Foreskin fibroblast (primary cell): ENCODE data around the gene TMEM242.

- RRBS = no CpG with 5 or more reads among the region's 13 CpGs
Observed at GRCh38 chr6:155106615-155107402, 111.7 kb downstream of the TIAM2 start.

- RRBS = no CpG with 5 or more reads among the region's 13 CpGs
Observed at GRCh38 chr6:155126892-155127682, 132.0 kb downstream of the TIAM2 start.

DNA sequence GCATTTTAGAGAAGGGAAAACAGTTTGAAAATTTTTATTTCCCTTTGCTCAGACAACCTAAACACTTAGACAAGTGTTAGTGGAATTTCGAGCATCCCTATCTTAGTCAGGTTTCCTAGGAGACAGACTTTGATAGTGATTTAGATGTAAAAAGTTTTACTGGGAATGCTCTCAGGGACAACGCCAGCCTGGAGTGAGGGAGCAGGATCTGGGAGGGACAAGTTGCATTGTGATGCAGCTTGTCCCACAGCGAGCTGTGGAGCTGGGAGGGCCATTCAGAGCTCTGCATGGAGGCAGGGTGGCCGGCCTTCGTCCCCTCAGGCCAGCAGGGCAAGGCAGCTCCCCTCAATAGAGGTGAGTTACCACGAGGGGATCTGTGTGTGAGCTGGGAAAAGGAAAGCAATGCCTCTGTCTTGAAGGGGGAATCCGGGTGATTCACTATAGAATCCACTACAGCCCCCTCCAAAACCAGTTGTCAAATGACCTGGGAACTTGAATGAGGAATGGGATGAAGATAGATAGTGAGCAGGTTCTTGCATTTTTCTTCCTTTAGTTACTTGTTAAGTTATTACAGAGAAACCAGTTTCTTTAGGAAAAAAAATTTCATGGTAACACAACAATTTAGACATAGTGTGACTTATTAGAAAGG lies 114.8 kb upstream of the CLDN20 start:
- RRBS = no CpG with 5 or more reads among the region's 7 CpGs

DNA sequence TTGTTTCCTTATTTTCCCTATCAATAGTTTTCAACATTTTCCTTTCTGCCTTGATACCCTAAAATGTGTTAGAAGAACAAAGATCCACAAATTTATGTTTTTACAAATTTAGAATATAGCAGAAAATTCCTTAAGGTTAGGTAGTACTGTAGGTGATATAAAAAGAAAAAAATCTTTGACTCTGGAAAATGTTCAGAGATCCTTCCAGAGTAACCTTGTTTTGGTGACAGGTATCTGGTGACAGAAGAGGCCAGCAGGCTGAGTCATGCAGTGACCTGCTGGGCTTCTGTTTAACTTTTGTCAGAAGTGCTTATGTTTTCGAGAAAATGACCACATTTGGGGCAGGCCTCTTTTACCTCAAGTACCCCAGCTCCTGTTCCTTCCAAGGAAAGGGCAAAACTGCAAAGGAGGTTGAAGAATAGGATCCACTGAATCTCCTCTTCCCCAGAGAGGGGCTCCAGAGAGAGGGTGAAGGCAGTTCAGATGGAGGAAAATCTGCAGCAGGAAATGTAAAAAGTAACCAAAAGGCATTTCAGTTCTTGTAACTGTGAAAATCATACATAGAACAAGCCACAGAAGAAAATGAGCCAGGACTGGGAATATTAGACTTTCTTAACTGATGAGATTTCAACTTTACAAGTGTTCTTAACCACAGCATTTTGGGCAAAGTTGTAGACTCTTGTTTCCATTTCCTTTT lies 10.4 kb upstream of the CLDN20 start:
- RRBS = no CpG with 5 or more reads among the region's 1 CpG

GRCh38 chr6:155493487-155494021 lies 37.9 kb upstream of the NOX3 start:
- RRBS = no CpG with 5 or more reads among the region's 4 CpGs

GRCh38 chr6:156269698-156270294 lies 507.4 kb upstream of the ARID1B start:
- RRBS = no CpG with 5 or more reads among the region's 8 CpGs

GRCh38 chr6:156396565-156397665 lies 380.3 kb upstream of the ARID1B start:
- RRBS = 70% methylated on average over 2 of the region's 51 CpGs

DNA sequence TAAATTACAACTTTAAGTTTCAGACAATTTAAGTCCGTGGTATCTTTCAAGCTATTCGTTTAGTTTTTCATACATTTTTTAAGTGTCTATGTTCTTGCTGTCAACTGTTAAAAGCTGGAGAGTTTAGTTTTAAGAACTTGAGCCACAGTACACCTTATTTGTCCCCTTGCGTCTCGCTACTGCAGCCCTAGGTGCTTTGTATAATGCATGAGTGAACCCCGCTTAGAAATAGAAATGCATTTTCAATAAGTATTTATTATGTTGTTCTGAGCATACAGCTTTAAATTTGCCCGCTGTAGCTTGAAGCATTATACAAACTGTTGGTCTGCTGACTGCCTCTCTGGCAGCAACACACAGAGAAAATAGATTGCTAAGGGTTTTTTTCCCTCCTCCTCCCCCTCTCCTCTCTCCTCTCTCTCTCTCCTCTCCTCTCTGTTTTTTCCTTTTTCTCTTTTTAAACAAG lies 91.0 kb upstream of the ARID1B start:
- RRBS = no CpG with 5 or more reads among the region's 6 CpGs

GRCh38 chr6:156720945-156721820 lies 56.0 kb upstream of the ARID1B start:
- RRBS = no CpG with 5 or more reads among the region's 17 CpGs

- RRBS = no CpG with 5 or more reads among the region's 5 CpGs
Observed at GRCh38 chr6:156775033-156775562, 2.1 kb upstream of the ARID1B start.

DNA sequence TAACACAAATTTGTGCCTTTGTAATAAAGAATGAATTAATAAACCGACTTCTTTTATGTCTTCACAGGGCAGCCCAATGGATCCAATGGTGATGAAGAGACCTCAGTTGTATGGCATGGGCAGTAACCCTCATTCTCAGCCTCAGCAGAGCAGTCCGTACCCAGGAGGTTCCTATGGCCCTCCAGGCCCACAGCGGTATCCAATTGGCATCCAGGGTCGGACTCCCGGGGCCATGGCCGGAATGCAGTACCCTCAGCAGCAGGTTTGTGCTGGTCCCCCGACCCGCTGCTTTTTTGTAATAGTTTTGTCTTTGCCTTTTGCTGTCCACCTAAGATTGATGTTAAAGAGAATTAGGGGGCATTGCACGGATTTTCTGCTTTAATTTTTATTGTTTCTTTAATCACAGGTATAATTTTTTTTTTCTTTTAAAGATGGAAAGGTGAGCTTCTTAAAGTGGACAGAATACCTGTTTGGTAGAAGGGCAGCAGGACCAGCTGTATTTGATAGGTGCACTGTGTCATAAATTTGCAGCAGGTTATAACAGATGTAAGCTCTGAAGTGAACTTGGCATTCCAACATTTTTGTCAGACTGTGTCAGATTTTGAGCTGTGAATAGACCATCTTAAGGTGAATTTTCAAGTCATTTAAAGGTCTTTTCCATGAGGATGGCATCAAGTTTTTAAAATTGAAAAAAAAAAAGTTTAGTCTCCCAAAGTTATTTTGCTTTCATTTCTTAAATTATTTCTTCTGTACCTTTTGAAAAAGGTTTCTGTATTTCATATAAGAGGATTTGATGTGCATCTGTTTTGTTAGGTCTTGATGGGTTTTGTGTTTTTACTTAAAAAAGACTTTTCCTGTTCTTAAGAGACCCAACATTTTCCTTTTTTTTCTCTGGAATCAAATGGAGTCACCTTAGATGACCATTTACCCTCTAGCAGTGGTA lies 52.3 kb downstream of the ARID1B start:
- RRBS = no CpG with 5 or more reads among the region's 9 CpGs

DNA sequence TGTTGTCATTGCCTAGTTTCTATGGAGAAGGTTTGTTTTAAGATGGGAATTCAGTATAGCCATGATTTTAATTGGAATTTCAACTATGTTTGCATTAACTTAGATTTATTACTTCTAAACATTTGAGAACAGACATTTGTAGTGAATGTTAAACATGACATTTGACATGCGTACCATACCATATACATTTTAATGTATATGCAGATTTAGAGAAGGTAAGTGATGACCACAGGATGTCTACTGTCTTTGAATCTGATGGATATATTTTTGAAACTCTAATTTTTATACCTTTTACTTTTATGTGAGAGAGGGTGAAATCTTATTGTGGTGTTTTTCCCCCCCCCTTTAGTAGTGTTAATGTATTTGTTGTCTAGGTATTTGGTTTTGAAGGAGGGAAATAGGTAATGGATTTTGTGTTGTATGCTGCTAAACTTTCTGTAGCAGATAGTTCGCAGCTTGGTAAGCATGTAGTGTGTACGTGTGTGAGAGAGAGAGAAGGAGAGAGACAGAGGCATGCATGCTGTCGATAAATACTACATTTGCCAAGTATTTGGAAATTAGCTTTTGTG lies 159.6 kb downstream of the ARID1B start:
- RRBS = no CpG with 5 or more reads among the region's 4 CpGs

DNA sequence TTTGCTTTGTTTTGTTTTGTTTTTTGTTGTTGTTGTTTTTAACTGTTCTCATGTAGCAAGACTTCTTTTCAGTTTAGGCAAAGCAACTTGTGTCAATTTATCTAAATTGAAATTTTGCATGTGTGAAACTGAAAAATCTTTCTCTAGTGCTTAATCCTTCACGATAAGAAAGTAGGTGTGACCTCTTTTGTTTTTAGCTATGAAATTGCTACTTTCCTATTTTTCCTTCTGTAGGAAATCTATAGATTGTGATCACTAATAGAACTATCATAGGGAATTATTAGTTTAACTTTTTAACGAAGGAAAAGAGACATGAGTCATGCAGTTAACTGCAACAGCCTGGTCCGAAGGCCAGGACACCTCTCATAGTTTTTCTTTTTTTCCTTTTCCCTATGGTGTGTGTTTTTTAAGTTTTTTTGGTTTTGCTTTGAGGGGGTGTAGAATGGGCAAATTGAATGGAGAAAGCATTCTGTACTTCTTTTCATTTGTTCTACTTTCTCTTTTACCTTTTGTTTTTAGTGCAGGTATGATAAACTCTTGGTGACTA lies 233.5 kb downstream of the ARID1B start:
- RRBS = no CpG with 5 or more reads among the region's 3 CpGs

DNA sequence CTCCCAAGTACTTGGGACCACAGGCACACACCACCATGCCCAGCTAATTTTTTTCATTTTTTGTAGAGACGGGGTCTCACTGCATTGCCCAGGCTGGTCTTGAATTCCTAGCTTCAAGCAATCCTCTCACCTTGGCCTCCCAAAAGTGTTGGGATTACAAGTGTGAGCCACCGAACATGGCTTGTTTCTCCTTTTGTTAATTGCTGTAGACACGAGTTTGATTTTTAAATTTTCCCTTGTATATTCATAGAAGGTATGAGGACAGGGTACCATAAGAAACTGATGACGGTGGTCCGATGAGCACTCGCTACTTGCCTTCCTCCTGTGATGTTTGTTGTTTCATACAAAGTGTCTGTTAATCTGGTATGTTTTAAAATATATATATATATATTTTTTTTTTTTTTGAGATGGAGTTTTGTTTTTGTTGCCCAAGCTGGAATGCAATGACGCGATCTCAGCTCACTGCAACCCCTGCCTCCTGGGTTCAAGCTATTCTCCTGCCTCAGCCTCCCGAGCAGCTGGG lies 260.9 kb downstream of the TMEM242 start:
- RRBS = no CpG with 5 or more reads among the region's 9 CpGs

DNA sequence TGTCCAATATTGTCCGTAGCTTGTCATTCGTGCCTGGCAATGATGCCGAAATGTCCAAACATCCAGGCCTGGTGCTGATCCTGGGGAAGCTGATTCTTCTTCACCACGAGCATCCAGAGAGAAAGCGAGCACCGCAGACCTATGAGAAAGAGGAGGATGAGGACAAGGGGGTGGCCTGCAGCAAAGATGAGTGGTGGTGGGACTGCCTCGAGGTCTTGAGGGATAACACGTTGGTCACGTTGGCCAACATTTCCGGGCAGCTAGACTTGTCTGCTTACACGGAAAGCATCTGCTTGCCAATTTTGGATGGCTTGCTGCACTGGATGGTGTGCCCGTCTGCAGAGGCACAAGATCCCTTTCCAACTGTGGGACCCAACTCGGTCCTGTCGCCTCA lies 116.3 kb downstream of the TMEM242 start:
- RRBS = no CpG with 5 or more reads among the region's 14 CpGs

DNA sequence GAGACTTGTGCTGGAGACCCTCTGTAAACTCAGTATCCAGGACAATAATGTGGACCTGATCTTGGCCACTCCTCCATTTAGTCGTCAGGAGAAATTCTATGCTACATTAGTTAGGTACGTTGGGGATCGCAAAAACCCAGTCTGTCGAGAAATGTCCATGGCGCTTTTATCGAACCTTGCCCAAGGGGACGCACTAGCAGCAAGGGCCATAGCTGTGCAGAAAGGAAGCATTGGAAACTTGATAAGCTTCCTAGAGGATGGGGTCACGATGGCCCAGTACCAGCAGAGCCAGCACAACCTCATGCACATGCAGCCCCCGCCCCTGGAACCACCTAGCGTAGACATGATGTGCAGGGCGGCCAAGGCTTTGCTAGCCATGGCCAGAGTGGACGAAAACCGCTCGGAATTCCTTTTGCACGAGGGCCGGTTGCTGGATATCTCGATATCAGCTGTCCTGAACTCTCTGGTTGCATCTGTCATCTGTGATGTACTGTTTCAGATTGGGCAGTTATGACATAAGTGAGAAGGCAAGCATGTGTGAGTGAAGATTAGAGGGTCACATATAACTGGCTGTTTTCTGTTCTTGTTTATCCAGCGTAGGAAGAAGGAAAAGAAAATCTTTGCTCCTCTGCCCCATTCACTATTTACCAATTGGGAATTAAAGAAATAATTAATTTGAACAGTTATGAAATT lies 115.8 kb downstream of the TMEM242 start:
- RRBS = no CpG with 5 or more reads among the region's 18 CpGs

GRCh38 chr6:157216742-157217214 lies 106.5 kb downstream of the TMEM242 start:
- RRBS = no CpG with 5 or more reads among the region's 13 CpGs

DNA sequence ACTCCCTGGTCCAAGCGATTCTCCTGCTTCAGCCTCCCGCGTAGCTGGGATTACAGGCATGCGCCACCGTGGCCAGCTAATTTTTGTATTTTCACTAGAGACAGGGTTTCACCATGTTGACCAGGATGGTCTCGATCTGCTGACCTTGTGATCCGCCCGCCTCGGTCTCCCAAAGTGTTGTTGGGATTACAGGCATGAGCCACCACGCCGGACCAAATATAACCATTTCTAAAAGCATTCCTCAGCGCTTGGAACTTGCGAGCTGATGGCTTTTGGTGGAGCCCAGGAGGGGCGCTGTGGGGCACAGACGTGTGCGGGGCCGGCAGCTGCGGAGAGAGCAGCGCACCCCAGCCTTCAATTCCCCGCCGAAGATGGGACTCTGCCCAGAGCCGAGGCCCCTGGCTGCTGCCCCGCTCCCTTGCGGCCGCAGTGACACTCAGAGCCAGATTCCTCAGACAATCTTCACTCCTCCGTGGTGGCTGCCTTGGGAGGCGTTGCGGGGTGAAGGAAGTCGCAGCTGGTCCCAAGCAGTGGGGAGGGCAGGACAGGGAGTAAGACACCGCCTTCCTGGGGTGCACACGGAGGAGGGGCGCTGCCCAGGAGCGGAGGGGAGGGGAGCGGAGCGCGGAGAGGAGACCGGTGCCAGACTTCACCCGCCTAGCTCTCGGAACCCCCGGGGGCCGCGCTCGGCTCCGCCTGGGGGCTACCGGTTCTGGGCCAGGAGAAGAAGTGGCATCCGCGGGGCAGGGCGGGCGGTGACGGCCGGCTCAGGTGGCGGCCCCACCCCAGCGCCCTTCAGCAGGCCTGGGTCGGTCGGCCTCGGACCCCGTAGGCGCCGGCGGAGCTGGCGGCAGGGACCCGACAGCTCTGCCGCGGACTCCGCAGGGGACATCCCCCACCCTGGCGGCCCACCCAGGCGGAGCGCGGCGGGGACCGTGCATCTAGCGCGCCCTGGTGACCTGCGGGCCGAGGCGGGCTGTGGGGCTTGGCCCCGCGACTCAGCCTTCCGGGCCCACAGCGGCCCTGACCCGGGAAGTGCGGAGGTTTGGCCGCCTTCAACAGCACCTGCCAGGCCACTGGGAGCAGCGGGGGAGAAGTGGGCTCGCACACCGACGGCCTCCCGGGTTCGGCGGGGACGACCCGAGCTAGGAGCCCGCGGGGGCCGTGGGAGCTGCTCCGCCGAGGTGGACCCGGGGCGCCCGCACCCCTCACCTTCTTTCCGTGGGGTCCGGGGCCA lies 87.5 kb downstream of the TMEM242 start:
- RRBS = 2% methylated on average over 42 of the region's 102 CpGs

DNA sequence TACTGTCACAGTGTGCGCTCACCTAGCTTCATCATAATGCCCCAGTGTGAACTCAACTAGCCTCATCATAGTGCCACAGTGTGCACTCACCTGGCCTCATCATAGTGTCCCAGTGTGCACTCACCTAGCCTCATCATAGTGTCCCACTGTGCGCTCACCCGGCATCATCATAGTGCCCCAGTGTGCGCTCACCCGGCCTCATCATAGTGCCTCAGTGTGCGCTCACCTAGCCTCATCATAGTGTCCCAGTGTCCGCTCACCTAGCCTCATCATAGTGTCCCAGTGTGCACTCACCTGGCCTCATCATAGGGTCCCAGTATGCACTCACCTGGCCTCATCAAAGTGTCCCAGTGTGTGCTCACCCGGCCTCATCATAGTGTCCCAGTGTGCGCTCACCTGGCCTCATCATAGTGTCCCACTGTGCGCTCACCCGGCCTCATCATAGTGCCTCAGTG lies 10.5 kb downstream of the TMEM242 start:
- RRBS = no CpG with 5 or more reads among the region's 11 CpGs

DNA sequence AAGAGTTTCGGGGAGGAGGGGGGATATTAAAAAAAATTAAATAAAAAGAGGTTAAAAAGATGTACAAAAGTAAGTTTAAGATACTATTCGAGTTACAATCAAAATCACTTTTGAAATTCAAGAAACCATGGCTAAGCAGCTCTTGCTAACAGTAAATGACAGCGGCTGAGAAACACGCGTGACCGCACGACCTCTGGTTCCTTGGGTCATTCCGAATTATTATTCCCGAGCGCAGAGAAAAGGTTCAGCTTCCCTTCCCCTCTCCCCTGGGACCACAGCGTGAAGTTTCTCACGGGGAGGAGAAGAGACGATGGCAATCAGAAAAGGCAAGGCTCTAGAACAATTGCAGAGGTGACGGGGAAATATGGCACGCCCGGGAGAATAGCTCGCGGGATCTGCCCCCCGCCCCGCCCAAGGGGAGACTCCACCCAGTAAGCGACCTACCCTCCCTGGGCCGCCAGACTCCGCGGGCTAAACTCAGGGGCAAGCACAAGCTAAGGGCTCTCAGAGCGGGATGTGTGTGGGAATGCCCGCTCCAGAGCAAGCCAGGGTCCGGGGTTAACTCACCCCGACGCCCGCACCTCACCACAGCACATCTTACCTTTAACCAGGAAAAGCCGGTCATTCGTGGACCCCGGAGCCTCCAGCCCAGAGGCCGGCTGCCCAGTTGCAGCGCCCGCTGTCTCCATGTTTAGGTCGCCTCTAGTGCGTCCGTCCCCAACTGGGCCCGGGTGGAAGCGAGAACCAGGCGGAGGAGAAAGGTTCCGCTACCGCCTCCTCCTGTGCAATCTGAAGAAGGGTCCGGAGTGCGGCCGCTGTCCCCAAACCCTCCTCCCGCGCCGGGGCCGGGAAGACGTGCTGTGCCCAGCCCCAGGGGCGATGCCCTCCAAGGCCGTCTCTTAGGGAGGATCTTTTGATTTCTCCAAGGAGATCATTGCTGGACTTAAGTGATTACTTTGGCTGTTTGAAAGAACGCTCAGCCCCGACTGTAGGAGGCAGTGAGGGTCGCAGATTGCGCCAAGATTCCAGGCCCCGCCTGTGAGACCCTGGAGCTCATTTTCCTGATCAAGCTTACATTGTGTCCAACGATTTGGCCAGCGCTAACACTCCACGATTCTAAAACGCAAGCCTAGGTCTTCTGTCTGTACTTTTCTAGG lies at the start of gene TMEM242:
TMEM242 (minus strand) TSS at position 709 of the 1,157 bp plus-strand sequence.
- RRBS = 2% methylated on average over 21 of the region's 63 CpGs